Astrocyte (in vitro differentiated cells and primary cell): ENCODE results near the genes ABCA13 and VWC2.

DNA sequence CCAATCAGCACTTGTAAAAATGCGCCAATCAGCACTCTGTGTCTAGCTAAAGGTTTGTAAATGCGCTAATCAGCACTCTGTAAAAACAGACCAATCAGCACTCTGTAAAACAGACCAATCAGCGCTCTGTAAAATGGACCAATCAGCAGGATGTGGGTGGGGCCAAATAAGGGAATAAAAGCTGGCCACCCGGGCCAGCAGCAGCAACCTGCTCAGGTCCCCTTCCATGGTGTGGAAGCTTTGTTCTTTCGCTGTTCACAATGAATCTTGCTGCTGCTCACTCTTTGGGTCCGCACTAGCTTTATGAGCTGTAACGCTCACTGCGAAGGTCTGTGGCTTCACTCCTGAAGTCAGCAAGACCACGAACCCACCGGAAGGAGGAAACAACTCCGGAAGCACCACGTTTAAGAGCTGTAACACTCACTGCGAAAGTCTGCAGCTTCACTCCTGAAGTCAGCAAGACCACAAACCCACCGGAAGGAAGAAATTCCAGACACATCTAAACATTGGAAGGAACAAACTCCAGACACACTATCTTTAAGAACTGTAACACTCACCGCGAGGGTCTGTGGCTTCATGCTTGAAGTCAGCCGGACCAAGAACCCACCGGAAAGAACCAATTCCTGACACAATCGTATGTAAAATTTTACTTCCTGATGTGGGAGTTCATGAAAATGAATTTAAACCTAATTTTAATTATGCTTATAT is 19.3 kb upstream of the IGFBP3 start:
- PRO-cap: unidirectional peak, plus-strand start at position 203 of the sequence
- RRBS, 2 experiments: 100% methylated on average over 3 of the region's 19 CpGs; no CpG with 5 or more reads in 1 of the 2 experiments

GRCh38 chr7:46741261-46741583 is 820.1 kb upstream of the IGFBP3 start:
- PRO-cap: no peak
- RRBS, 2 experiments: no CpG with 5 or more reads among the region's 8 CpGs

GRCh38 chr7:46801823-46802280 is 780.1 kb downstream of the TNS3 start:
- PRO-cap: no peak
- RRBS, 2 experiments: no CpG with 5 or more reads among the region's 6 CpGs

DNA sequence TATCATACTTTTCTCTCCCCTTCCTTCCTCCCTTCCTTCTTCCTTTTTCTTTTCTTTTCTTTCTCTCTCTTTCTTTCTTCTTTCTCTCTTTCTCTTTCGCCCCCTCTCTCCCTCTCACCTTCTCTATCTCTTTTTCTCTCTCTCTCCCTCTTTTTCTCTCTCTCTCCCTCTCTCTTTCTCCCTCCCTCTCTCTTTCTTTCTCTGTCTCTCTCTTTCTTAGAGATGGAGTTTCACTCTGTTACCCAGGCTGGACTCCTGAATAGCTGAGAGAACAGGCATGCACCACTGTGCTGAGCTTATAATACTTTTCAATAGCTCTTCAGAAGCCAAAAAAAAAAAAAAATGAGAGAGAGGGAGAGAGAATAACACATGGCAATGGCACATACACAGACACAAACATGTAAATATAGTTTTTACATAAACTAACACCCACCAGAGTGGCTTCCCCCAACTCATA is 322.1 kb downstream of the TNS3 start:
- PRO-cap: no peak
- RRBS, 2 experiments: no CpG with 5 or more reads among the region's 1 CpG

GRCh38 chr7:47341517-47342373 is 240.2 kb downstream of the TNS3 start:
- PRO-cap: no peak
- RRBS, 2 experiments: no CpG with 5 or more reads among the region's 4 CpGs

- PRO-cap: no peak
- RRBS, 2 experiments: no CpG with 5 or more reads among the region's 7 CpGs
These were observed 229.8 kb downstream of the TNS3 start for GRCh38 chr7:47352013-47352519.

DNA sequence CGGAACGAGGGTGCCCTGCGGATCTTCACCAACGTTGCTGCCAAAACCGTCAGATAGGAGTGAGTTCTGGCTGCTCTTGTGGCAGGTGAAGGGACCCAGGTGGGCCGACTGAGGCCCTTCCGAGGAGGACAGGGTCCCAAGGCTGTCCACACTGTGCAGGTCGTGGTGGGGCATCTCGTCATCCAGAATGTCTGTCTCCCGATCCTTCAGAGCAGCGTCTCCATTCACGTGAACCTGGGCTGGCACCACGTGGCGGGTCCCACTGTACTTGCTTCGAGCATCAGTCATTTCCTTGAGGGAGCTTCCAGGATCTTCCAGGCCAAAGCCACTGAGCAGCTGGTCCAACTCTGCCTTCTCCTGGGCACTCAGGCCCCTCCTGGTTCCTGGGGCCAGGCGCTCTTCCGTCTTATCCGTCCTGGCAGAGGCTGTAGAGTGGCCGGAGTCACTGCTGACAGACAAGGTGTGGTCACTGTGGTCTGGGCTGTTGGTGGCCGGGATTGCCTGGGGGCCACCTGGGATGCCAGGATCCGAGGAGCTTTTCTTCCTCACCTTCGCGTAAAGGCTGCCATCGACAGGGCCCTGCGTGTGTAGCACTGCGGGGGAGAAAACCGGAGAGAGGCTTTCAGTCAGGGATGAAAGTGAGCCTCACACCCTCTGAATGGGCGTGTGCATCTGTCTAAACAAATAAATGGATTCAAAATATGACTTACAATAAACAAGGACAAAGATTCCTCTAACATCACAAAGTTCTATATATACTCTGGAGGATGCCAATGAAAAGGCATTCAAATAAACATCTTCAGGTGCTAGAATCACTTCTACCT is 212.7 kb downstream of the TNS3 start:
- PRO-cap: no peak
- RRBS, 2 experiments: 93 to 100% methylated on average over 1 of the region's 28 CpGs

GRCh38 chr7:47380749-47381449 is 201.0 kb downstream of the TNS3 start:
- PRO-cap: no peak
- RRBS, 2 experiments: no CpG with 5 or more reads among the region's 14 CpGs

DNA sequence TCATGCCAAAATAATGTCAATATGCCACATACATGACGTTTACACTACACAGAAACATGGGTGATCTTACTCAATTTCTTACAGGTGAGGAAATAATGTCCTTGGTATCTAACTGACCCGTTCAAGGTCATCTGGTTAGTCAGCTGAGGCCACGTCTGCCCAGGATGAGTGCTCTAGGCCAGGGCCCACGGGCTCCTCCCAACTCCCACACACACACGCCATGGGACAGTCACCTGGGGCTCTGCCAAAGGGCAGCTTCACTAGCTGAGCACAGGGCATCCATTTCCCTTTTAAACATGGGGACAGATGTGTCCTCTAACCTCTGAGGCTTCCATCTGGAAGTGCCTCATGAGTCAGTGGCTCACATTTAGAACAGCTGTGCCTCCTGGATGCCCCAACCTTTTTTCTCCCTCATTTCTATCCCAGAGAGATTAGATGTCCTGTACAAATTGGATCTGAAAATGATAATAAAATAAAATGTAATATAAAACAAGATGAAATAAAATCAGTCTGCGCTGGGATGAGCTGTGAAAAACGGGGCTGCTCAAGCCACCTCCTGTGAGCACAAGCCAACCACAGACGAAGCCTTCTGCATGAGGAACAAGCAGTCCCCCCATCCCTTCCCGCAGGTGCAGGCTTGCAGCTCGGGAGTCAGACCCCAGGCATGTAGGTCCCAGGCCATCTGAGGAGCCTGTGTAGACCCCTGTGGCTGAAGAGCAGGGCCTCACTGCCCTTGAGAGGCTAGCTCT is 123.7 kb downstream of the TNS3 start:
- PRO-cap: no peak
- RRBS, 2 experiments: no CpG with 5 or more reads among the region's 10 CpGs

DNA sequence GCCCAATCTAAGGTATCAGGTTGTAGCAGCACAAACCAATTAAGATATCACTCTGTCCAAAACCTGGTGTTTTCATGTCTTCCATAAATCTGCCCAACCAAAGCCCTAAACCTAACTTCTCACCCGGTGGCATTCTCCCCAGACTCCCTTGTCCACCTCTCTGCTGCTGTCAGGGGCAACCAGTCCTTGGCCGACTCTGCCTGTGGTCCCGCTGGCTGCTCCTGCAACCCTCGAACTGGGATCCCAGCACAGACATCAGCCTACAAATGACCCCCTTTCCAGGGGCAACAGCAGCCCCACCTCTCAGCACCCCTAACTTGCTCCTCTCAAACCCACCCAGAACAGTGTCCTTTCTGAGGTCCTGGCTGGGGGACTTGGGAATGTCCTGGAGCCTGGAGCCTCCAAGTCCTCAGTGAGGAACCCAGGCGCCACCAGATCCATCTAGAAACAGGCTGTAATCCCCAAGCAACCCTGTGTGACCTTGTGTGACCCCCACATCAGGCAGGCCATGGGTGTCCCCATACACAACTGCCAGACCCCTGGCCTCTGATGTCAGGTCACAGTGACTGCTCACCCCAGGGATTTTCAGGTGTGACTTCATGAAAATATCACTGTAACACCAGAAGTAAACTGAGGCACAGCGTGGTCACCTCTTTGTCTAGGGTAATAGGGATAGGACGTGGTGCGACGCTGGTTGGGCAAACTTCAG is 21.4 kb downstream of the TNS3 start:
- PRO-cap: no peak
- RRBS, 2 experiments: no CpG with 5 or more reads among the region's 9 CpGs

DNA sequence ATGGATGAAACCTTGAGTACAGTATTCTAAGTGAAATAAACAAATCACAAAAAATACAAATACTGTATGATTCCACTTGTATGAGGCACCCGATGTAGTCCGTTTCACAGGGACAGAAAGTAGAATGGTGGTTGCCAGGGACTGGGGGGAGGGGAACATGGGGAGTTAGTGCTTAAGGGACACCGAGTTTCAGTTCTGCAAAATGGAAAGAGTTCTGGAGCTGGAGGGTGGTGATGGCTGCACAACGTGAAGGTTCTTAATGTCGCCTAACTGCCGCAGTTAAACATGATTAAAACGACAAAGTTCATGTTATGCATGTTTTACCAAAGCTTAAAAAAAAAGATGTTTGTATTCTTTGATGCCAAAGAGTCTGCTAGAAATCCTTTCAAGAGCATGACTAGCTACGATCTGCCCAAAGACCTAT is 7.2 kb downstream of the TNS3 start:
- PRO-cap: no peak
- RRBS, 2 experiments: no CpG with 5 or more reads among the region's 8 CpGs

DNA sequence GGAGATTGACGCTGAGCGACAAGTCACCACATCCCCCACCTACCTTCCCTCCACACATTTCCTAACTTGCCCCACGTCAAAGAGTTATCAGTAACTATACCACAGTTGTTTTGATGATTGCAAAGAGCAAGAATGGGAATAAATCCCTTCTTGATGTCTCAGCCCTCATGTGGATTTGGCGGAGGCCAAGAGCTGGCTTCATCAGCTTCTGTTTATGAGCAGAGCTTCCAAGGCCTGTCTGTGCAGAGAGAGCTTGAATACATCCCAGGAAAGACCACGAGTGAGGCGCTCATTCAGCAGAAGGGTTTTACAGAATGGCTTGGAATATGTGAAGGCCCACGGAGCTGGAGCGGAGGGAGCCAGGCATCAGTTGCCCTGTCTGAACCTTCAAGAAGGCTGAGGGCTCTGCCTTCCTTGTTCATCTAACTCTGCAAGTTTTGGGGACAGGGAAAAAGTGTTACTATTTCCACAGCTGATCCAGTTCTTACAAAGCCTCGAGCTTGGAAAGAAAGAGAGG is 28.2 kb upstream of the TNS3 start:
- PRO-cap: no peak
- RRBS, 2 experiments: no CpG with 5 or more reads among the region's 9 CpGs

GRCh38 chr7:47951386-47951751 is 3.1 kb upstream of the PKD1L1 start:
- PRO-cap: no peak

DNA sequence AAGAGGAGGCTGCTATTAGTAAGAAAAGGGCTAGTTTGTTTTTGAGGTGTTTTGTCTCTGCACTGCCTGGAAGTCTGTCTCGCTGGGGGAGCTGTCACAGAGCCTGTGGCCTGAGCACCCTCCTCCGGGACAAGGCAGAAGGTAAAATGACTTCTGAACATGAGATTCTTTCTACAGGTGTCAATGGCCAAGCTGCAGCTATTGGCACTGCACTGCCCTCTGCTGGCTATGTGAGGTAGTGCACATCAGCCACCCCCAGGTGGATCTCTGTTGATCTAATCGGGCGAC is 21.0 kb downstream of the UPP1 start:
- PRO-cap: no peak
- RRBS, 2 experiments: no CpG with 5 or more reads among the region's 4 CpGs

DNA sequence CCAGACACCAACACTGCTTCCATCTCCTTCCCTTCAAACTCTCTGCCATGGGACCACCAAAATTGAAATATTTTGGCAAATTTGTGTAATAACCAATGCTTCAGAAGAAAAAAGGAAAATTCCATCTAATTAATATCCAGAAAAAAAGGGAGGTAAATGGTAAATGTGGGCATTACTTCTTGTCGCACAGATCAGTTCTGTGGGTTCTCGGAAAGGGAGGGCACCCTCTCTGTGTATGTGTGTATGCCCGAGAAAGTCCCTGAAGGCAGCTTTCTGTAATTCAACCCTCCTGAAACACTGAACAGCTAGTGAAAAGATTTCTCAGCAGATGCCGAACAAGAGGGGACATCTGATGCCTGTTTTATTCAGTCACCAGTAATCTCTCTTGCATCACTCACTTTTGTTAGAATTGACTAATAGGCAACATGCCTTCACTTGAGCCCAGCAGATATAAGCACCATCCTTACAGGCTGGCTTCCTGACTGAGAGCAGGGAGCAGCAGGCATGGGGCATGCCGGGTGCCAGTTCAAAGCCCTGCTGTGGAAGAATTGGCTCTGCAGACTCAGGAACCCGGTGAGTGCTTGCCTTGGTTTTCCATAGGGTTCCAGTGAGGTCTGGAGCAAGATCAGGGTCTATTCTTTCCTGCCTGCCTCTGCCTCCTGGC is at the start of gene ABCA13:
TSS of gene ABCA13 (plus strand) at position 479 of the 664 bp plus-strand sequence.
- PRO-cap: no peak
- RRBS, 2 experiments: 81 to 90% methylated on average over 2 of the region's 6 CpGs

- PRO-cap: unidirectional peak, plus-strand start at chr7:48814062
- RRBS, 2 experiments: no CpG with 5 or more reads among the region's 4 CpGs
These were observed 110.5 kb upstream of the CDC14C start for GRCh38 chr7:48813834-48814281.

DNA sequence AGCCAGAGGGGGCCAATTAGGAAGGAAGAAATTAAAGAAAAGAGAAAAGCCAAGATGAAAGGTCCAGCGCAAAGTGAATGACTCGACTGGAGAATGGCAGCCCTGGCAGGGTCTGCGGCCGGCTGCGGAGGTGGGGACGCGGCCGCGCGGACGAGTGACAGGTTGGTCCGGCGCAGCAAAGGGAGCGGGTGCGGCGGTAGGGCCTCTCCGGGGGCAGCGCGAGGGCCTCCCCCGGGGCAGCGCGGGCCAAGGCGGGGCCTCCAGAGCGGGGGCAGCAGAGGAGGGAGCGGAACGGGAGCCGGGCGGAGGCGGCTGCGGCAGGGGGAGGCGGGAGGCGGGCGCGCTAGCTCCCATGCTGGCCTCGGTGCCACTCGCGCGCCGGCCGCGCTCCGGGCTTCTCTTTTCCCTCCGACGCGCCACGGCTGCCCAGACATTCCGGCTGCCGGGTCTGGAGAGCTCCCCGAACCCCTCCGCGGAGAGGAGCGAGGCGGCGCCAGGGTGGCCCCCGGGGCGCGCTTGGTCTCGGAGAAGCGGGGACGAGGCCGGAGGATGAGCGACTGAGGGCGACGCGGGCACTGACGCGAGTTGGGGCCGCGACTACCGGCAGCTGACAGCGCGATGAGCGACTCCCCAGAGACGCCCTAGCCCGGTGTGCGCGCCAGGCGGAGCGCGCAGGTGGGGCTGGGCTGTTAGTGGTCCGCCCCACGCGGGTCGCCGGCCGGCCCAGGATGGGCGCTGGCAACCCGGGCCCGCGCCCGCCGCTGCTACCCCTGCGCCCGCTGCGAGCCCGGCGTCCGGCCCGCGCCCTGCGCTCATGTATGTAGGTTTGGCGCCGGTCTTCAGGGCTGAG is at the start of gene VWC2:
TSS of gene VWC2 (plus strand) at position 341 of the 850 bp plus-strand sequence.
- PRO-cap: no peak
- RRBS, 2 experiments: 2 to 3% methylated on average over 85 to 89 of the region's 103 CpGs

DNA sequence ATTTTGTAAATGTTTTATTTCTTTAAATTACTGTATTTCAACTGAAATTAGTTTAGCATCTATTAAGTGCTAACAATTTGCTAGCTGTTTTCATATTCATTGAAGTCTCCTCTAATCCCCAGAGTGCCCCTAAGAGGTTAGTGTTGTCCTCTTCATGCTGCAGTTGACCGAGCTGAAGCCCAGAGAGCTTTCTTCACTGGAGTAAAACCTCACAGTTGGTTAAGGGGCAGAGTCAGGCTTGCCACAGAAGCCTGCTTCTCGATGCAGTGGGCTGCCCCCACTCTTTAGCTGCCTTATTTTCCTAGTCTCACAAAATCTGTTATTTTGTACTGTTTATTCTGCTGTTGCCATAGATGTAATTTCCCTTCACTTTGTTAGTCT is 53.6 kb downstream of the SPATA48 start:
- PRO-cap: no peak
- RRBS, 2 experiments: no CpG with 5 or more reads among the region's 2 CpGs

GRCh38 chr7:50182849-50183176 is 87.1 kb downstream of the SPATA48 start:
- PRO-cap: no peak
- RRBS, 2 experiments: no CpG with 5 or more reads among the region's 3 CpGs

DNA sequence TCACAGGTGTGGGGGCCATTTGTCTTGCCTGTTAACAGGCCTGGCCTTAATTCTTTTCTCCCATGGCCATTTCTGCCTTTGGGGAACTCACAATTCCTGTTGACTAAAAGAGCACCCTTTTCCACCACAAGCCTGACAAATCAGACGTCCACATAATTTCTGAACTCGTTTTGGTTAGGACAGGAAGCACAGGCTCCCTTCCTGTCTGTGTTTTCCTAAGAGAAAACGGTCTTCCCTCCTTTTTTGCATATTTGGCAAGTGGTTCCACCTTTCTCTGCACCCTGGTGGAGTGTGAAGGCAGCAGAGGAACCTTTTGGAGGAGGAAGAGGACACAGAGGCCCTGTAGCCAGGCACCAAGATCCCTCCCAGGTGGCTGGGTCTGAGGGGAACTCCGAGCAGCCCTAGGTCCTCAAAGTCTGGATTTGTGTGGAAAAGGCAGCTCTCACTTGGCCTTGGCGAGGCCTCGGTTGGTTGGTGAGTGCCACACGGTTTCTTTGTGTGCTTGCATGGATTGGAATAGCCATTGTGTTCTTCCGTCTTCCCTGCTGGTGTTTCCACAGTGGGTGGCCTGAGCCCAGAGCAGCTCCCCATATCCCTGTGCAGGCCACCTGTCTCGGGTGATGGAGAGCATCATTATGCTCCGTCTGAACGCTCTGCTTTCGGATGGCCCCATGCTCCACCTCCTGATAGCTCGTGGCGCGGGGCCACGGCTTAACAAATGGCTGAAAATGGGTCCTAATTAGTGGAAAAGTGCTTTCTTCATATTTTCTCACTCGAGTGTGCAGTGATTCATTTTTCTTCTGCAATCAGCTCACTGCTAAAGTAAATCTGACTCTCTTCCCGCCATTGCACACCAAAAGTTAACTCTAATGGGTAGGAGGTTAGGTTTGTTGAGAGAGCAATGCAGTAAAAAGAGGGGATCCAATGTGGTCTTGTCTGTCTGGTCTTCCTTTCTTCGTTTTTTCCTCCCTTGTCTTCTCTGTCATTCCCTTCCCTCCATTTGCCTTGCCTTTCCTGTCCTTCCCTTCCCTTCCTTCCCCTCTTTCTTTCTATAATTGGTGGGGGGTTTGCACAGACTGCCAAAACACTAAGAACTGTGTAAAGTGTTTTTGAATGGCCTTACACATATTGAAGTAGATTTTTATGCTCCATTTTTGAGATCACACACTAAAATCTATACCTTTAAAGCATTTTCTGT is 4.3 kb downstream of the IKZF1 start:
- PRO-cap: no peak
- RRBS, 2 experiments: no CpG with 5 or more reads among the region's 19 CpGs